M059J (cell line): ENCODE results near the genes TRPC6, MMP20, MMP3 and MMP13.

DNA sequence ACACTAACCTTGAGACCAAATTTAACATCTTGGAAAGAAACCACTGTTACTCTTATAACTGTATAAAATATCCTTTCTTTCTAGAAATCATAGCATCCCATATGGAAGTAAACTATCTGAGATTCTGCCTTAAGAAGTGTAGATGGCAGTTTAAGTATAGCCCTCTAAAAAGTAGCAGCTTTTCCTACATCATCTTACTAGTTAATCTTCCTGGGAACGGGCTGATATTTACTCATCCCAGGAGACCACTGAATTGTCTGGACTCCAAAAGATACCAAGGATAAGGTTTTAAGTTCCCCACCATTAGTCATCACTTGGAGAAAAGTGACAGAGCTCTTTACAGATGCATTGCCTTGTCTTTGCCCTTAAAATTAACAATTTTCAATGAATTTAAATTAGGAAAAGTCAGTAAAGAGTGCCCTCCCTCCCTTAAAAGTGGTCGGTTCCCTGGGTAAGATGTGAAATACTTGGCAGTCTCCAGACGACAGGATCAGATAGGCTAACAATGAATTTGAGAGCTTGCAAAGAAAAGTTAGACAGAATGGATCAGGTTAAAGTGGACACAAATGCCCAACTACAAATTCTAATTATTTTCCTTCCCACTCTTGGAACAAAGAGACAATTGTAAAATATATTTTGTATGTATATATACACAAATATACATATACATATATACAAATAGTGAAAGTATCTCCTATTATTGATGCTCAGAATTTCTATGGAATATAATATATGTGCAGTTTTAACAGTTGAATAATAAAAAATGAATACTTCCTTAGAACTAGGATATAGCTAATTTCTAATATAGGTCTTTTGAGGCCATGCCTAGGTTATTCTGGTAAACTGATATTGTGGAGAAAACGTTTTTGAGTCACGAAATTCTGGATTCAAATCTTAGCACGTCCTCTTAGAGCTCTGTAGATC is 129.3 kb downstream of the MAML2 start:
- RAMPAGE, long total RNA, result no peak

GRCh38 chr11:96248276-96249166 is 94.5 kb downstream of the MAML2 start:
- RAMPAGE, long total RNA, result no peak

- RAMPAGE, long total RNA, result no peak
These were observed 59.0 kb downstream of the MAML2 start for GRCh38 chr11:96283689-96284687.

DNA sequence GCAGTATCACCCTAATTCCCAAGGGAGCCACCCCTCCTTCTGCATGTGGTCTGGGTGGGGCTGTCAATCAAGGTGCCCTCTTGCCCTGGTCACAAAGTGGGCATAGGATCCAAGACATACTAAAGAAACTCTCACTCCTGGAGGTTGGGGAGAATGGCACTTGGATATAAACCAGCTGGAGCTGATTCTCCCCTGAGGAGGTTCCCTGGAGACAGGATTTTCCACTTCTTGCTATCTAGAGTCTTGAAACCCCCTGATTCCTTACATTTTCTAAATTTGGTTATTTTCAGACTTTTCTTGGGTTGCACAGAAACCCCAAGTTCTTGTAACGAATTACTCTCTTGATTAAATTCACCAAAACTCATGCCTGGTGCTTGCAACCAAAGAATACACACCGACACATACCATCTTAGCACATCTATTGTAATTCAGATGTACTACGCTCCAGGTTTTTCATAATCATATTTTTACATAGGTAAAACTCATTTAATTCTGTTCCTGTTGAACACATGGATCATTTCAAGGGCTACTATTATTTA is 40.5 kb downstream of the MAML2 start:
- RAMPAGE, long total RNA, result no peak

DNA sequence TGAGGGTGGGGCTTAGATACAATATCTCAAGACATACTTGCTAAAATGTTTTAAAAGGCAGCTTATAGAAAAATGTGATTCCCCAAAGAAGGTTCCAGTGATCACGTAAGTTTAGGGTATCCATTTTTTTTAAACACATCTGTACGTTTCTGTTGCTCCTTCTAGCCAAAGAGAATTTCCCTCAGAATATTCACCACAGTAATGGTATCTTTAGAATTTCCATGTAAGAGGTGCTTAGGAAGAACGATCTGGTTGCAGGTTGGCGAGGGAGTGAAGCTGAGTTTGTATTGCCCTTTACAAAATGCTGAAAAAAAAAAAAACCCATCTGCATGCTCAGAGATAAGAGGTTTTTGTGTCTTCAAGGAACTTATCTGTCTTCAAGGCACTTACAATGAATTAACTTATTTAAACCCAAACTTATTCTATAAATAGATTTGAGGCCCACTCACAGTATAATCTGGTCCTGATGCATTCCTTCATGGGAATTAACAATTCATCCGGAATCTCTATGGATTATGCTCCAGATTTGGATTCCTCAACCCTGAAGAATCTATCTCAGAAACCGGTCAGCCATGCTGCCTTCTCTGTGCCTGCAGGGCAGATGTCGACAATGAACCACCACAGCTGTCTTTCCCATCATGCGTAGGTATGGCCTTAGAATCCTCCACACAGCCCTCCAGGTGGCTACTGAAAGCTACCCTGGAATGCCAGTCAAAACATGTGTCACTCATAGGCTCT is 19.6 kb downstream of the MAML2 start:
- RAMPAGE, long total RNA, result no peak

DNA sequence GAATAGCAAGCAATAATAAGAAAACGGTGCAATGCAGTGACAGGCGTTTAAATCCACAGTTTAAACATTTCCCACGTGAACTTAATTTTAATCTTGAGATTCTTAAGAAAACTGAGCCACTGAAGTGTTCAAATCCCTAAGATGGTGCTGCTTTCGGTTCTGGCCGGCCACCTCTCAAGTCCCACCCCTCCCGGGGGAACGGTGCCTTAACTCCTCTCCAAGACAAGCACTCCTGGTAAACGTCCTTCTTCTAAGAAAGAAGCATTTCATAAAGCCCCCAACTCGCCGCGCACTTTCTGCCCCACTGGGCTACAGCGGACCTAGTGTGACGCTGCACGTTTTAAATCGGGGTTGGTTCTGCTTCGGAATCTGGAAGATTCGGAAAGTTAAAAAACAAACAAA is 2.8 kb downstream of the PGR start:
- RAMPAGE, long total RNA, result no peak

DNA sequence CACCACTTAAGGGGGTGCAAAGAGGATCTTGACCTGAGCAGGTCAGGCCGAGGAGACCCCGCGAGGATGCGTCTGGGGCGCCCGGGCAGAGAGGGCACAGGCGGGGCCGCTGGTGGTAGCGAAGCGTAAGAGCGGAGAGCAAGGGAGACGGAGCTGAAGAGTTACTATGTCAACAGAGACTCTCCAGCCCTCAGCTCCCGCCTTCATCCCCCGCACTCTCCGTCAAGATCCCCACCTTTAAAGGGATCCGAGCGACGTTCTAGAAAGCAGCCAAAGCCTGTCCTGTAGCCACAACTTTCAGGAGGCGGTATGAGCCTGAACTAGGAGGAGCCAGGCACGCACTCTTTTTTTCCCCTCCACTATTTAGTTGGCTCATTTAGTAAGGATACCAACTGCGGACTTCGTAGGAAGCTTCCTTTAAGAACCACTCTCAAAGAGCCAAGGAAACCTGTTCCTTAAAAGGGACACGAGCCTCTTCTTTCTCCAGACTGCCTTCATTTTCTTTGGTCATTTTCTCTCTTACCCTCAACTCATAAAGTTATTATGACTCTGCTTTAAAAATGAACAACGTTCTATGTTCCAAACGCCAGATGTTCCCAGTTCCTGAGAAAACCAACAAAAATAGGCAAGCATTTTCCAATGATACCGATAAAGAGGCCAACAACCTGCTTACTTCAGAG is at the start of gene TRPC6:
Gene TRPC6, minus strand, starts transcription at position 311 of the 680 bp plus-strand sequence.
- RAMPAGE, long total RNA, result no peak

DNA sequence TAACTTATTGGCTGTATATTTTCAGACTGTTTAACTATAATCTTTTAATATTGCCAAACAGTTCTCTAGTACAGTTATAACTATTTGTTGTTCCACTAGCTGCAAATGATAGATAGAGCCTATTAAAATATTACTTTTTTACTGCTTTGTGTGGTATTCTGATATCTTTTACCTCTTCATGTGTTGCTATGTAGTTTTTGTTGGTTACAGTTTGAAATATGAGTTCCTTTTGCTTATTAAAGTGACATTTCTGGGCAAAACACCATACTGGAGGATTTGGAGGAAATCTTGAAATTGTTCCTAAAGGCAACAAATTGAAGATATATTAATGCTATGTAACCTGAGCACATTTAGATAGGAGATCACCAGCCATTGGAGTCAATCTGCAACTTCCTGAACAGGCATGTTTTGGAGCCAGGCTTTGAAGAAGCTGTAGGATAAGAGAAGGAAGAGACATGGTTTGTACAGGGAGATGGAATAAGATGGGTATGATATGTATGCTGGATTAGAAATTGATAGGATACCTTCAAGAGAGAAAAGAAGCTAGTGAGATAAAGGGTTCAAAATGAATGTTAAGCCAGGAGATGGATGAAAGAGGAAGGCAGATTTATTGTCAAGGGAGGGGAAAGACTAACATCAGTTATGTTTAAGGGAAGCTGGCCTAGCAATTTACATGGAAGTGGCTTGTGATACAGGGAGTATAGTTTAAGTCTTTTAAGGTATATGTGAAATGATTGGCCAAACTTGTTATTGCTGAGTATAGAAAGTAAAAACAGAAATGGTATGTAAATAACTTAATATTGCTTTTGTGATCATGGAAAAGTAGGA is 38.8 kb downstream of the YAP1 start:
- RAMPAGE, long total RNA, result no peak

- RAMPAGE, long total RNA, result no peak
These were observed 85.1 kb downstream of the YAP1 start for GRCh38 chr11:102195172-102195830.

GRCh38 chr11:102197704-102198156 is 87.5 kb downstream of the YAP1 start:
- RAMPAGE, long total RNA, result no peak

DNA sequence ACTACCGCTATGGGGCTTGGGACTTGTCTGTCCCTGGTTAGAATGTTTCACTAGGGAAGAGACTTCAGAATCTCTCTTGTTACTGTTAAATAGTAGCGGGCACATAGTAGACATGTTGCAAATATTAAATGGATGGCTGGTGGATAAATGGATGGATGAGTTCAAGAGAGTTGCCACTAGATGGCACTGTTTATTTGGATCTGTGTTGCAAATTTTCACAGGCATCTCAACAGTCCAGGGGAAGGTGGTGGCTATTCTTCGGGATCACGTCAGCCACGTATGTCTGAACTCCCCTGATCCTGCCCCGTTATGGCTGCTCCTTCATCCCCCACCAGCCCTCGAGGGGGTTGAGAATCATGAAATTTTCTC is 29.3 kb upstream of the BIRC3 start:
- RAMPAGE, long total RNA, result no peak

DNA sequence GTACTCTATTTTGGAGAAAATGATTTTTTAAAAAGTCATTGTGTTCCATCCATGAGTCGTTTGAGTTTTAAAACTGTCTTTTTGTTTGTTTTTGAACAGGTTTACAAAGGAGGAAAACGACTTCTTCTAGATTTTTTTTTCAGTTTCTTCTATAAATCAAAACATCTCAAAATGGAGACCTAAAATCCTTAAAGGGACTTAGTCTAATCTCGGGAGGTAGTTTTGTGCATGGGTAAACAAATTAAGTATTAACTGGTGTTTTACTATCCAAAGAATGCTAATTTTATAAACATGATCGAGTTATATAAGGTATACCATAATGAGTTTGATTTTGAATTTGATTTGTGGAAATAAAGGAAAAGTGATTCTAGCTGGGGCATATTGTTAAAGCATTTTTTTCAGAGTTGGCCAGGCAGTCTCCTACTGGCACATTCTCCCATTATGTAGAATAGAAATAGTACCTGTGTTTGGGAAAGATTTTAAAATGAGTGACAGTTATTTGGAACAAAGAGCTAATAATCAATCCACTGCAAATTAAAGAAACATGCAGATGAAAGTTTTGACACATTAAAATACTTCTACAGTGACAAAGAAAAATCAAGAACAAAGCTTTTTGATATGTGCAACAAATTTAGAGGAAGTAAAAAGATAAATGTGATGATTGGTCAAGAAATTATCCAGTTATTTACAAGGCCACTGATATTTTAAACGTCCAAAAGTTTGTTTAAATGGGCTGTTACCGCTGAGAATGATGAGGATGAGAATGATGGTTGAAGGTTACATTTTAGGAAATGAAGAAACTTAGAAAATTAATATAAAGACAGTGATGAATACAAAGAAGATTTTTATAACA is 4.7 kb downstream of the BIRC3 start:
- RAMPAGE, long total RNA, result no peak

DNA sequence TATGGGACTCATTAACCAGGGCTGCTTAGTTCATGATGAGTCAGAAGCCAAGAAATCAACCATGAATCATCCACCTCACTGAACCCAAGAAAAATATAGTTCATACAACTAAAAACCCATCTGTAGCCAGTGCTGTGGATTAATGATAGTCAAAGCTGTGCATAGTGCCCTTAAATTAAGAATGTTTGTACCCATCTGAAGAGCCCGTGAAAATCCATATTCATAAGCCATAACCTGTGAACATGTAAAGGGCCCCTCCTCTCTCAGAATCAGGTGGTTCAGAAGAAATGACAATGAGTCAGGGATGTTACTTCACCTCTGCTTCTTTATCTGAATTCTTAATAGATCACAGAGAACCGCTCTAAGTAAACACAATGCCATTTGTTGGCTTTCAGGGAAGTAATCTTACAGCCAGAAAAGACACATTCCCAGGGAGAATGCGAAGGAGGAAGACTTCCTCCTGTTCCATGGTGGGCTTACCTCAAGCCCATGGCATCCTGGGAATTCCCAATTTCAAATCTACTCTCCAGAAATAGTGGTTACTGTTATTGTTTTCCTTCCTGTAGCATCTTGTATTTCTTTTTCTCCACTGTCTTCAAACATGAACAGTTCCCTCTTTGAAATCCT is 25.3 kb downstream of the MMP20 start:
- RAMPAGE, long total RNA, result no peak

- RAMPAGE, long total RNA, result no peak
These were observed at the start of gene MMP20 for GRCh38 chr11:102625094-102625661. Gene MMP20 (minus strand): TSS chr11:102625332.

DNA sequence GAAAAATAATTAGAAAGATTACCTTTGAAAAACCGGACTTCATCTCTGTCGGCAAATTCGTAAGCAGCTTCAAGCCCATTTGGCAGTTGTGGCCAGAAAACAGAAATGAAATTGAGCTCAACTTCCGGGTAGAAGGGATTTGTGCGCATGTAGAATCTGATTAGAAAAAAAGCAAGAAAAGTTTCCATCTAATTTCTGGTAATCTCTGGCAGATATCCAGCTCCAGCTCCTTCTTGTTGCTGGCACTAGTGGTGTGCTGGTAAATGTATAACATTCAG is 5.4 kb downstream of the MMP1 start:
- RAMPAGE, long total RNA, result no peak

DNA sequence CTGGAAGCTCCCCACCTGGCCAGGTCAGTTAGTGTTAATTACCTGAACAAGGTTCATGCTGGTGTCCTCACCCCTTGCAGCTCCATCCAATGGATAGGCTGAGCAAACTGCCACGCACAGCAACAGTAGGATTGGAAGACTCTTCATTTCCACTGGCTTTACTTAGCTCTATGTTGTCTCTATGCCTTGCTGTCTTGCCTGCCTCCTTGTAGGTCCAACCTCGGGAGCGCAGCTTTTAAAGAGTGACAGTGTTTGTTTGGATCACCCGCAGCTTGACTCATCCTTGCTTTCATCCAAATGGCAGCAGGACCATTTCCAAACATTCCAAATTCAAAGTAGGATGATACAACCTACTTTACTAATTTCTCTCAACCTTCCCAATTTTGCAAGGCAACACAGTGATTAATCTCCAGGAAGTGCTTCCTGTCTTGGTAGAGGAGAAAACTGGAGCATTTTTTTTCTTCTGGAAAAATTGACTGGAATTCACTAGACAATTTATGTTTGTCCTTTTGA is at the start of gene MMP3:
Gene MMP3, minus strand, starts transcription at position 210 of the 513 bp plus-strand sequence.
- RAMPAGE, long total RNA, result no peak

GRCh38 chr11:102955498-102955841 is at the start of gene MMP13:
Gene MMP13 (minus strand): TSS chr11:102955732.
- RAMPAGE, long total RNA, result start-site peak on the minus strand at chr11:102955730-102955736, 280 and 27 reads in 2 replicates

DNA sequence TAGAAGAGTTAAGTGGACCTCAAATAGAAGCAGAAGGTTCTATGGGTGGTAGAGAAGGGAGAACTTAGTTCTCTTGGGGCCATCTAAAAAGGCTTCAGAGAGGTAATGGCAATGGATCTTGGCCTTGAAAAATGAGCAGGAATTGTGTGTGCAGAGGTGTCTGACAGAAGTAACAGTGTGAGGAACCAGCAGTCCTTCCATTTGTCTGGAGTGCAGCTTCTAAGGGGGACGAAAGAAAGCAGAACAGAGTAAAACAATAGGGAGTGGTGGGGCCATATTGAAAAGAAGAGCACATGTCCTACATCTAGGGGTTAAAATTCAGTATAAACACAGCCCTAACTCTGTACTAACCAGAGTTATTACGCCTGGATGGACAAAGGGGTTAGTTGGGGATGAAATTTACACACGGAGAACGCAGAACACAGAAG is 283.4 kb upstream of the DDI1 start:
- RAMPAGE, long total RNA, result no peak

DNA sequence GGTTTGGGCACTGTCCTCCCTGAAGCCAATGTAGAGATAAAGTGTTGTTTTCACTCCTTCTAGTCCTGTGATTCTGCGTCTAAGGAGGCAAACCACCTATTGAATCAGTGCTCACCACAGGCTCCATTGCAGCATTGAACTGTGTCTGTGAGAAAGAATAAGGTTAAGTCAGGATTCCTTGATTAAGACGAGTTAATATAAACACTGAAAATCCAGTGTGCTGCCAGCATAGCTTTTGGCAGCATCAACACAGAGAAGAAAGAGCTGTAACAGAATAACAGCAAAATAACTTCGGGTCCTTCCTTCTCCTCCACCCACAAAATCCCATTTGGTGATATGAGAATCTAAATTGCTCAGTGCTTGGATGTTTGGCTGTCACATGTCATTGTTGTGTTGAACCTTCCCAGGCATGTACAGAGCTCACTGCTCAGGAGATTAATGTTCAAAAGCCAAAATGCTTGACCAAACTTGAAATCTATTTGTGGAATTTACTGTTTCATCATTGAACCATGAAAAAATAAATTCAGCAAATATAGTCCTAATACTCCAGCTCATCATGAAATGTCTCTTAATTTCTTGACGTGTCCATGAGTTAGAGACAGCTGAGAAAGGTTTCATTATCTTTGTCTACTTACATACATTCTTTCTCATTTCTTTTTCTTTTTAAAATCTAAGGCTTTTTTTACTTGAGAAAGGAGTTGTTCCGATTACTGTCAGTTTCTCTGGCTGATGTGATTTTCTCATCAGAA is 185.1 kb upstream of the DDI1 start:
- RAMPAGE, long total RNA, result no peak

- RAMPAGE, long total RNA, result no peak
These were observed 137.5 kb upstream of the DDI1 start for GRCh38 chr11:103898909-103899296.